ENCODE measurements around a stretch of chr2.

DNA sequence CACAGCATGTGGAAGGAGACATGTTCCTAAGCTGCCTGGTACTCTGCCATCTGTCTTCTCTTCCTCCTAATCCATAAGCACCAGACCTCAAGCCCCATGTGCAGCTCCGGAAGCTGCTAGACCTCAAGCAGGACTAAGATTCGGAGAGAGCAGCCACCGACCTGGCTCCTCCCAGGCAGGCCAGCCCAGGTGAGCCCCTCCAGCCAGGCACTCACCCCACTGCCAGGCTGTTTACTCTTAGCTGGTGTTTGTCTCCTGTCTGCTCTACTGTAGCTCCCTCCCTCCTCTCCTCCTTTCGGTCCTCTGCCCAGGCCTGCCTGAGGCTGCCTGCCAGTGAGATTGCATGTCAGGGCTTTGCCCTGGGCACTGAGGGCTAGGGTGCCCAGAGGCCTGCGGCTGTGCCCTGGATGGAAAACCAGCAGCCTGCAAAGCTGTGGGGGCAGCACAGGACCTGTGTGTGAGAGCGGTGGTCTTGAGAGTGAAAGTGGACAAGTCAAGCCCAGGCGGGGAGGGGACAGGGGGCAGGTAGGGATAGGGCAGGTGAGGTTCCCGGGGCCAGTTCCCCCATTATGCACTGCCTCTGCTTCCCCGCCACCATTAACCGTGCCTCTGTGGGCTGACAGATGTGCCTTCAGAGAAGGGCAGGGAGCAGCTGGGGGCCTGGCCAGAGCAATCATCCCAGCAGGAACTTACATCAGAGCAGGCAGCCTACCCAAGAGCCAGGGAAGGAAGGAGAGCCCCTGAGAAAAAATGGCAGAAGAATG, 53.5 kb downstream of the BCL11A start:
- RRBS = no CpG with 5 or more reads among the region's 10 CpGs

- RRBS = no CpG with 5 or more reads among the region's 2 CpGs
Observed at GRCh38 chr2:60519287-60519556, 34.2 kb downstream of the BCL11A start.

- RRBS = no CpG with 5 or more reads among the region's 6 CpGs
Observed at GRCh38 chr2:60521711-60522252, 31.7 kb downstream of the BCL11A start.

- RRBS = 84% methylated on average over 6 of the region's 19 CpGs
Observed at GRCh38 chr2:60804396-60804864, 48.4 kb downstream of the PAPOLG start.

- RRBS = no CpG with 5 or more reads among the region's 4 CpGs
Observed at GRCh38 chr2:60898939-60899524, 17.7 kb downstream of the REL start.

DNA sequence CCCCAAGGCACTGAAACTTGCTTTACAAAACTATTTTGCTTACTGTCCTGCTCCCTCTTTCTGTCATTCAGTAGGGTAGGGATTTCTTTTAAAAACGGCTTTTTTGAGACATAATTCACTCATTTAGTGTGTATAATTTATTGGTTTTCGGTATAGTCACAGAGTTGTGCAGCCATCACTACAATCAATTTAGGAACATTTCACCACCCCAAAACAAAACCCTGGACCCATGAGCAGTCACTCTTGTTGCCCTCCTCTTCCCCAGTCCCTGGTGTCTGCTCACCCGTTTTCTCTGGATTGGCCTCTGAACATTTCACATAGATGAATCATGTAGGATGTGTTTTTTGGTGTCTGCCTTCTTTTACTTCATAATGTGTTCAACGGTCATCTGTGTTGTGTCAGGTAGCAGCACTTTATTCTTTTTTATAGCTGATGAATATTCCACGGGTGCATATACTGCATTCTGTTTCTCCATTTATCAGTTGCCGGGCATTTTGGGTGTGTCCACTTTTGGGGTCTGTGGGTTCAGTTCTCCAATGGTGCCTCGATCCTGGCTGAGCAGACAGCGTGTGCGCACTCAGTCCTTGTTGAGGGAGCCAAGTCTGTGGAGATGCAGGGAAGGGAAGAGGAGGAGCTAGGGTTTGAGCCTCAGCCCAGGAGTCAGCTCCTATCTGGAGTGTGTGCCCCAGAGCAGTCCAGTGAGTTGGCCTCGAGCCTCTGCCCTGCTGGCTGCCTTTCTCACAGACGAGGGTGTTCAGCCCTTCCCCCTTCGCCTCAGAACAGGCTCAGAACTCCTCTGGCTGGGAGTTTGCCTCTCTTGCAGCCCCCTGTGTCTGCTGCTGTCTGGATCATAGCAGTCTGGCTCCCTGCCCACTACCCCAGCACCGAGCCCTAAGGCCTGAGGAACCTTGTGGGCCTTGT, 17.8 kb downstream of the C2orf74 start:
- RRBS = no CpG with 5 or more reads among the region's 13 CpGs

DNA sequence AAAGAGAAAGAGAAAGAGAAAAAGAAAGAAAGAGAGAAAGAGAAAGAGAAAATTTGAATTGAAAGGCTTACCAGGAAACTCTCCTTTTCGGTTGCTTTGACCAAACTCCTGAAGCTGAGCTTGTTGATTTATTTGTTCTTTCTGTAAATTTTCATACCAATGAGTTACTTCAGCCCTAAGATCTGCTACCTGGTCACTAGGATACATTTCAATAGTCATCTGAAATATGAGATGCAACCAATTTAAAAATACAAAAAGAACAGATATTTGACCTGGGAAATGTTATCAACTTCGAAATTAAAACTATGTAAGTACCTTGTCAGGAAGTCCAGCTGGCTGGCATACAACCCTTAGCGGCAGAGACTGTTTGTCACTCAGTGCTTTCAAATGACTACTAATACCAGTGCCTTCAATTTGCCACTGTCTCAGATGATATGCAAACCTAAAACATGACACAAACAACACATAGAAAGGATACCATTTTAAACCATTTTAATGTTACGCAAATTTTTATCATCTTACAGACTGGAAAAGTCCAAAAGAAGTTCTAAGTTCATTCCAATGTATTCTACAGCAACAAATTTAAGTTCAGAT, 149.6 kb downstream of the C2orf74 start:
- RRBS = no CpG with 5 or more reads among the region's 4 CpGs

DNA sequence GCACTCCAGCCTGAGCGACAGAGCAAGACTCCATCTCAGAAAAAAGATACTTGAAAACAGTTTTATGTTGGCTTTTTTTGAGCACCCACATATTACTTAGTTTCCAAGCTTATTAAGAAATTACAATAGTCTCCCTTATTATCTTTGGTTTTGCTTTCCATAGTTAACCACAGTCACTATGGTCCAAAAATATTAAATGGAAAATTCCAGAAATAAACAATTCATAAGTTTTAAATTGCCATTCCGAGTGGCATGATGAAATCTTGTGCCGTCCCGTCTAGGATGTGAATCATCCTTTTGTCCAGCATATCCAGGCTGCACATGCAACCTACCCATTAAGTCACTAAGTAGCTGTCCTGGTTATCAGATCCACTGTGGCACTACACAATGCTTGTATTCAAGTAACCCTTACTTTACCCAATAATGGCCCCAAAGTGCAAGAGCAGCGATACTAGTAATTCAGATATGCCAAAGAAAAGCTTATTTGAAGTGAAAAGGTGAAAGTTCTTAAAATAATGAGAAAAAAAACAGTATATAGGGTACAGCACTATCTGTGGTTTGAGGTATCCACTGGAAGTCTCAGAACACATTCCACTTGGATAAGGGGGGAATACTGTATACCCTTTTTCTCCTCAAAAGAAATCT, 10.7 kb downstream of the USP34 start:
- RRBS = no CpG with 5 or more reads among the region's 5 CpGs

GRCh38 chr2:61530825-61531887, 7.0 kb downstream of the XPO1 start:
- RRBS = no CpG with 5 or more reads among the region's 8 CpGs

DNA sequence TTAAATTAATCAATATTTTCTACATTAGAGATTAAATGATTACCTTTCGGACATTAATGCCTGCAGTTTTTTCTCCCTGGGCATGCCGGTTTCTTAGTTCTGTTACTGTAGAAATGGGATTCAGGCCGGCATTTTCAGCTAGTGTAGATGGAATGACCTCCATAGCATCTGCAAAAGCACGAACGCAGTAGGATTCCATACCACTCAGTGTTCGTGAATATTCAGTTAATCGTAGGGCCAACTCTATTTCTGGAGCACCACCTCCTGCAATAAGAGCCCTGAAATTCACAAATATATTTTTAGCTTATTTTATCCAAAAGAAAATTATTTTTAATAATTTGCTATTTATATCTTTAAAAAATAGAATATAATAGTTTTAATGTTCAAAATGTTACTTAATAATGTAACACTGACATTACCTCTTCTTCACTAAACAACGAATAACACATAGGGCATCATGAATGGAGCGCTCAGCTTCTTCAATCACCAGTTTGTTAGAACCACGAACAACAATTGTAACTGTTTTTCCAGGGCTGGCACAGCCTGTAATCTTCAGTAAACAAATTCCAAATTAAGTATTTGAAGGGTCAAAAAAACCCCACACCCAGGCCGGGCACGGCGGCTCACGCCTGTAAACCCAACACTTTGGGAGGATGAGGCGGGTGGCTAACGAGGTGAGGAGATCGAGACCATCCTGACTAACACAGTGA, 16.3 kb downstream of the CCT4 start:
- RRBS = no CpG with 5 or more reads among the region's 17 CpGs

DNA sequence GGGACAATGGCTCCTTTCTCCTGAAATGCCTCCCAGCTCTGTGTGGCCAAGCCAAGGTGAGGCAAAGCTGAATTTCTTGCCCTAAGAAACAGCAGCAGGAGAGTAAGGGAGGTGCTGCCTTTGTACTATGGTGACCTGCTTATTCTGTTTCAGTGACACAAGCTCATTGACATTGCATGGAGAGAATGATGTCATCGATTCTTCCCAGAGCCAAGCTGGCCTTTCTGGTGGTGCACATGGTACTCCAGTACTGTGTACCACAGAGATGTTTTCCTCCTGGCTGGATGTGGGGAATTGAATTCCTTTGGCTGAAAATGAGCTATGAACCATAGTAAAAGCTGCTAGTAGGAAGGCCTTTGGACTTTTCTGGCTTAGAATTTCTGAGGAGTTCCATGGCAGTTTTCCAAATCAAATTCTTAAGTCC, 17.2 kb upstream of the B3GNT2 start:
- RRBS = no CpG with 5 or more reads among the region's 1 CpG

DNA sequence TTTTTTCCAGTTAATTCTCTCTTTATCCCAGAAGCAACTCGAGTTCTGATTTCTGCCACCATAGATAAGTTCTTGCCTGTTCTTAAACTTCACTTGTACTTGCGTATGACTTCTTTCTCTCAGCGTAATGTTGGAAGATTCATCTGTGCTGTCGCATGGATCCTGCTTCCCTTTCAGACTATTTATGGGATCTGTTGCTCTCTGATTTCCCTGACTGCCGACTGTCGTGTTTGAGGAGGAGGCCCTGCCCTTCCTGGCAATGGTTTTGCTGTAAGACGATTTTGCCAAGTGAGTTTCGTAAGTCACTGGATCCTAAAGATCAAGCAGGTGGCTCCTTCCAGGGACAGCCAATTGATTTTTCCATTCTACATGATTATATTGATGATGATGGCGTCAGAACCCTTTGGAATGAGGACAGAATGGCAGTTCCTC, 8.7 kb upstream of the B3GNT2 start:
- RRBS = no CpG with 5 or more reads among the region's 9 CpGs

DNA sequence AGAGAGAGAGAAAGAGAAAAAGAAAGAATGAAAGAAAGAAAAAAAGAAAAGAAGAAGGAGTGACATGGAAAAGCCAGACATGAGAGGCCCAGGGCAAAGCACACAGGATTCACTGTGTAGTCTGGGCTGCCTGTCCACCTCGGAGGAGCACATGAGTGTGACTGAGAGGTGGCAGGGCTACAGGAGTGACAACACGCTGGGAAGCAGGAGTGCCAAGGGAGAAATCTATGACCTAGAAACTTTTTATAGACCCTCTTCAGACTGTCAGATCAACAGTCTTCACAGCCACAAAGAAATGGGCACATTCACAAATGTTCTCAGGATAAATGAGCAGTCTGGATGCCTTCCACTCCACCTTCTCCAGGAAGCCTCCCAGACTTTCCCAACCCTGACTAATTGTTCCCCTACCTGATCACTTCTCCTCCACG, 6.1 kb upstream of the B3GNT2 start:
- RRBS = no CpG with 5 or more reads among the region's 3 CpGs

GRCh38 chr2:62195859-62196055, 158 bp upstream of the B3GNT2 start:
- RRBS = 2% methylated on average over 9 of the region's 17 CpGs

GRCh38 chr2:62196240-62197303, 657 bp downstream of the B3GNT2 start:
- RRBS = 3% methylated on average over 55 of the region's 95 CpGs

- RRBS = no CpG with 5 or more reads among the region's 7 CpGs
Observed at GRCh38 chr2:62305548-62305989, 109.7 kb downstream of the B3GNT2 start.

DNA sequence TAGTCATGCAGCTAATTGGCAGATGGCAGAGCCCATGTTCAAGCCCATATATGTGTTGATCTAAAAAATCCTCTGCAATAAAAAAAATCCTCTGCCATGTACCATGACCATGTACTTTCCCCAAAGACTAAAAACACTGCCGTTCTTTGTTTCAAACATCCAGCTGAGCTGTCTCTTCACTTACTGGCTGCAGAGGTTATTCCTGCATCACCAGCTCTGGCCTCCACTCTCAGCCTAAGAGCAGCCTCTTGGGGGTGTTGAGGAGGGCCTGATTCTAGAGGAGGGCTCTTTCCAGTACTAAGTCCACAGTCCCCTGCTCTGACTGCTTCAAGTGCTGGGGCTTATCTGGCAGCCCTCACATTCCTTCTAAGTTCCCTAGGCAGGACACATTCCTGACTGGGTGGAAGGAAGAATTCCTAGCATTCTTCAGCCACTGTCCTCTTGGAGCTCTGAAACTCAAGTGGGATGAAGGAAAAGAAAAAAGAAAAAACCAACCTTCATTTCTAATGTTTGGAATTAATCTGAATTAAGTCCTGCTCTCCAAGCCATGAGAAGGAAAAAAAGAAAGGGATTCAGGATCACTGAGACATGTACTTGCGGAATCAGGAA, 32.9 kb upstream of the EHBP1 start:
- RRBS = no CpG with 5 or more reads among the region's 2 CpGs

DNA sequence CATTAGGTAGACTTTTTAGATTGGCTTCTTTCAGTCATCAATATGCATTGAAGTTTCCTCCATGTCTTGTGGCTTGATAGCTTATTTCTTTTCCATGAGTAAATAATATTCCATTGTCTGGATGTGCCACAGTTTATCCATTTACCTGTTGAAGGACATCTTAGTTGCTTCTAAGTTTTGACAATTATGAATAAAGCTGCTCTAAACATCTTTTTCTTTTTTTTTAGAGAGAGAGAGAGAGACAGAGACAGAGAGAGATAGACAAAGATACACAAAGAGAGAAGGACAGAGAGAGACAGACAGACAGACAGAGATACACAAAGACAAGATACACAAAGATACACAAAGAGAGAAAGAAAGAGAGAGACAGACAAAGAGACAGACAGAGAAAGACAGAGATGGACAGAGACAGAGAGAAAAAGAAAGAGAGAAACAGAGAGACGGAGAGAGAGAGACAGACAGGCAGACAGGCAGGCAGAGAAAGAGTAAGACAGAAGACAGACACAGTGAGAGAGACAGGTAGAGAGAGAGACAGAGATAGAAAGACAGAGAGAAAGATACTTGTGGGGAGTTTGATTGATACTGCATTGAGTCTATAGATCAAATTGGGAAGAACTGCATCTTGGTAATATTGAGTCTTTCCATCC, 25.0 kb downstream of the EHBP1 start:
- RRBS = no CpG with 5 or more reads among the region's 1 CpG

DNA sequence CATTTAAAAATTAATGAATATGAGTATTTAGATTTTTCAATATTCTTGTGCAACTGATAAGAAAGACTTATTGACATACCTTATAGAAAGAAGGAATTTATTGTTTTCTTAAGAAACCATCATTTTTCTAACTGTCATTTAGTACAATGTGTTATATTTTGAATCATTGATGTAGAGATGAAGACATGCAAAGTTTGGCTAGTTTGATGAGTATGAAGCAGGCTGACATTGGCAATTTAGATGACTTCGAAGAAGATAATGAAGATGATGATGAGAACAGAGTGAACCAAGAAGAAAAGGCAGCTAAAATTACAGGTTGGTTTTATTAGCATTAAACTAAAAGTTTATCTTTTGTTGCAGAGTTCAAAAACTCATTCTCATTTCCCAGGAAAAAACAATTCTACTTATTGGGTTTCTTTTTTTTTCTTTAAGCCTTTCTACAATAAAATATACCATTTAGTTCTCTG, 125.4 kb downstream of the EHBP1 start:
- RRBS = no CpG with 5 or more reads among the region's 1 CpG

DNA sequence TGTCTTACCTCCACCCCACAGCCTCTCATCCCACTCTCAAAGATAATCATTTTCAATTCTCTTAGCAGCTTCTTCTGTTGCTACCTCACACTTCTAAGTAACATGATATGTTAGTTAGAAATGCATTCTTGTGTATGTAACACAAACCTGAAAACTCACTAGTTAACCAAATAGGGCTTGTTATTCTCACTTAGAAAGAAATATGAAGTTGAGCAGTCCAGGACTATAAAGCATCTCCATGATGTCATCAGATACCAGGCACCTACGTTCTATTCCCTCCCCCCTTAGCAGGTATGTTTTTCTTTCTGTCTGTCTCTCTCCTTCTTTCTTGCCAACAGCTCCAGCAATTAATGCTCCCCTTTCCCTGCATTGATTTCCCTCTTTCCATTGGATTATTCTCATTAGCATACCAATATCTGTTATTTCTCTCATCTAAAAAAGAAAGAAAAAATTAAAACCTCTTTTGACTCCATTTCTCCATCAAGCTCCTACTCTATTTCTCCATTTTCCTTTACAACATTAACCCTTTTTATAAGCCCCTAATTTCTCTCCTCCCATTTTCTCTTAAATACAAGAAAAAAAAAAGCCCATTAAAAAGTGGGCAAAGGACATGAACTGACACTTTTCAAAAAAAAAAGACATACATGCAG, 119.7 kb downstream of the WDPCP start:
- RRBS = no CpG with 5 or more reads among the region's 1 CpG

Measured in iris pigment epithelial cell (primary cell).